MCF 10A (cell line): Measurements from ENCODE around the genes ALPP, ALPG, EFHD1 and UGT1A10.

GRCh38 chr2:232378433-232379008 is at the start of gene ALPP:
Gene ALPP, plus strand, starts transcription at chr2:232378751.
- PRO-cap = no peak
- RRBS = 0% methylated on average over 1 of the region's 11 CpGs

DNA sequence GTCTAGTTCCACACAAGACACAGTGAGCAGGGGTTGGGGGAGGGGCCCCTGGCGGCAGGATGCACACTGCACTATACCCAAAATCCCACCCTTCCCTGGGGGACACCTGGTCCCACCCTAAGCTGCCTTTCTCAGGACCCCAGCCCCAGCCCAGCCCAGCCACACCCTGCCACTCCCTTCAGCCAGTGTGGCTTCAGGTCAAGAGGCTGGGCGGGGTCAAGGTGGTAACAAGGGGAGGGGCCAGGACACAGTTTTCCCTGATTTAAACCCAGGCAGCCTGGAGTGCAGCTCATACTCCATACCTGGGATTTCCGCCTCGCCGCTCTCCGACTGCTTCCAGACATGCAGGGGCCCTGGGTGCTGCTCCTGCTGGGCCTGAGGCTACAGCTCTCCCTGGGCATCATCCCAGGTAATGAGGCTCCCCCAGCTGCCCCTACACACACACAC is at the start of gene ALPG:
ALPG (plus strand) TSS at position 292 of the 447 bp plus-strand sequence.
- PRO-cap = no peak
- RRBS = no CpG with 5 or more reads among the region's 6 CpGs

DNA sequence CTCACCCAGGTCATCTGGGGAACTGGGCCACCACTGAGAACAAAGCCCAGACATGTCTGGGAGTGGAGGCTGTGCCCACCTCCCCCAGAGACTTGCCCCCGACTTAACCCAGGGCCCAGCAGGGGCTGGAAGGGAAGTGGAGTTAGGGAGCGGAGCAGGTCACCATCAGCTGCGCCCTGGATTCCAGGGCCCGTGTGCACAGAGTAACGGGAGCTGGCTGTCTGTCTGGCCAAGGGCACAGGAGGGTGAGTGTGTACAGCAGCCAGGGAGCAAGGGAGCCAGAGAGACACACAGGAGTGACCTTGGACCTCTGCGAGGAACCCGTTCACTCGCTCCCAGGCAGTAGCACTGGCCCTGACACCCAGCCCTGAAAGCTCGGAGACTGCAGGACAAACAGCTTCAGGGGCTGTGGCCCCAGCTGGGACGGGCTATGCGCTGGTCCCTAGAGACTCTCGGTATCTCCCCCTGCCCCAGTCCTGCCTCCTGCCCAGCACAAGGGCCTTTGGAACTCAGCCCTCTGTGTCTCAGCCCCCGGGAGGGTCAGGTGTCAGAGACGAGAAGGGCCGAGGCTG is 12.3 kb upstream of the ALPI start:
- PRO-cap = no peak
- RRBS = no CpG with 5 or more reads among the region's 15 CpGs

- PRO-cap = no peak
- RRBS = no CpG with 5 or more reads among the region's 8 CpGs
Measured at GRCh38 chr2:232444123-232444438, 11.9 kb upstream of the ALPI start.

- PRO-cap = no peak
- RRBS = no CpG with 5 or more reads among the region's 5 CpGs
Measured at GRCh38 chr2:232495084-232495393, 7.4 kb upstream of the ECEL1 start.

GRCh38 chr2:232584034-232584607 is 33.6 kb downstream of the EIF4E2 start:
- PRO-cap = no peak
- RRBS = no CpG with 5 or more reads among the region's 6 CpGs

DNA sequence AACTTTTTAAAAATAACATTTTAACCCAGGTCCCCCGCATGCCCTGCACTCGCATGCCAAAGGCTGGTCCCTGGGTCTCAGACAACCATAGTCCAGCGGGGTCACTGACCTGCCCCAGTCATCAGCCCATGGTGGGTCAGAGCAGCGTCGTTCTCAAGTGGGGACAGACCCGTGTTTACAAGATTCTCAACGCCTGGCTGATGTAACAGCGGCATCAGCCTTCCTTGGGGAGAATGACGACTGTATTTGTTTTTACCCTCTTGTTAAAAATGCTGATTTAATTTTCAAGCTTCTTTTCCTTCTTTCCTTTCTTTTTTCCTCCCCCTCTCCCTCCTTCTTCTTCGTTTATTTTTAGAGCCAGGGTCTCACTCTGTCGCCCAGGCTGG is 1.1 kb upstream of the EFHD1 start:
- PRO-cap = no peak
- RRBS = no CpG with 5 or more reads among the region's 11 CpGs

DNA sequence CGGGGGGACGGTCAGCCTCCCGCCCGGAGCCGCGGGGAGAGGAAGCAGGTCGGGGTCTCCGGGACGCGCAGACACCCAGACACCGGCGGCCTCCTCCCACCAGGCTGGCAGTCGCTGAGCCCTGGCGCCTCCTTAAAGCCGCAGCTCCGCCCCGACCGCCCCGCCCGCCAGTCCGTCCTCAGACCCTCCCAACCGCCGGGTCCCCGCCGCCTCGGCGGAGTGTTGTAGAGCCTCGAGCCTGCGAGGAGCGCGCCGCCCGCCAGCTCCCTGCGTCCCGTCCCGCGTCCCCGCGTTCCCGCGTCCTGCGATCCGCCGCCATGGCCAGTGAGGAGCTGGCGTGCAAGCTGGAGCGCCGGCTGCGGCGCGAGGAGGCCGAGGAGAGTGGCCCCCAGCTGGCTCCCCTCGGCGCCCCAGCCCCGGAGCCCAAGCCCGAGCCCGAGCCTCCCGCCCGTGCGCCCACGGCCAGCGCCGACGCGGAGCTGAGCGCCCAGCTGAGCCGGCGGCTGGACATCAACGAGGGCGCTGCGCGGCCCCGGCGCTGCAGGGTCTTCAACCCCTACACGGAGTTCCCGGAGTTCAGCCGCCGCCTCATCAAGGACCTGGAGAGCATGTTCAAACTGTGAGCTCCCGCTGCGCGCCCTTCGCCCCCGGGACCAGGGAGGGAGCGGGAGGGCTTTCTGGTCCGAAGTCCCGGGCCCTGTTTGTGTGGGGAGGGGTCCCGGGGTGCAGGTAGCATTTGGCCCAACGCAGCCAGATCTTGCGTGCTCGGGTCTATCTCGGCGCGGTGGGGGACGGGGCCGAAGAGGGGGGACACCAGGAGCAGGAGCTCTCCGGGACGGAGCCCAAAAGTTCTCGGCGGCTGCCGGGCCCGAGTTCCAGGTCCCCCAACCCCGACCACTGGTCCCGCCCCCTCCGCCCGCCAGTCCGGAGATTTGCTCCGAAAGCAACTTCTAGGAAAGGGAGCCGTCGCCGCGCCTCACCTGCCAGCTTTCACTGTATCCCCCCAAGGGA is at the start of gene EFHD1:
EFHD1 (plus strand) TSS at position 217 of the 1,011 bp plus-strand sequence.
- PRO-cap = no peak
- RRBS = 37% methylated on average over 41 of the region's 110 CpGs

DNA sequence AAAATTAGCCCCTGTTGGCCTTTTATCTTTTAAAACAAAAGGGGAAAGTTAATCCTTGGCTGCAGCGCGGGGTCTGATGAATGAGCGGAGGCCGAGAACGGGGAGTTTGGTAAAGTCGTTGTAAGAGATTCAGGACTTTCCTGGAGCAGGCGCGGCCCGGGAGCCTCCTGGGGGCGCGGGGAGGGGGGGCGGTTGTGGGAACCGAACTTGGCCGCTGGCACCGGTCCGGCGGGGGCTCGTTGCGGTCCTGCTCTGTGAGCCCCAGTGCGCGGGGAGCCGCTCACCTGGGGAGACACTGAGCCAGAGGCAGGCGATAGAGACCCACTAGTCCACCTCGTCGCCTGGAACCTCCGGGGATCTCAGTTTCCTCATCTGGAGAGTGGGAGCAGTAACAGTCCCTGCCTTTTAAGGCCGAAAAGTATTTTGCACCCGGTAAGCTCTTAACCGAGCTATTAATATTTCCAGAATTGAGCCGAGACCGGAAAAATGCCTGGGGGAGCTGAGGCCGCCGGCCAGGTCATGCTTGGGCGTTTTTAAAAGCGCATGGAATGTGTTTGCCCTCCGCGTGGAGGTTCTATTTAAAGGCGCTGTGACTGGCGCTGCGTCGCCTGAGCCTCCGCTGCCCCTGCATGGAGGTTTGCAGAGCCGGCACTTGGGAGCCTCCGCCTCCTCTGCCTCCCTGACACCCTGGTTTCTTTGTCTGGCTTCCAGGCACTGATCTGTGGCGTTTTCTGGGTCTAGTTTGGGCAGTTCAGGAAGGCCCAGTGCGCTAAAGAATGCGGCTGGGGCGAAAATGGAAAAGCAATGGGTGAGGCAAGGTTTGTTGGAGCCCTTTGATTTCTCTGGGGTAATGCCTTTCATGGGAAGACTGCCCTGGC is 1.2 kb downstream of the EFHD1 start:
- PRO-cap = no peak
- RRBS = 58% methylated on average over 10 of the region's 48 CpGs

GRCh38 chr2:232786926-232787498 is 10.6 kb upstream of the KCNJ13 start:
- PRO-cap = no peak
- RRBS = no CpG with 5 or more reads among the region's 4 CpGs

- PRO-cap = no peak
- RRBS = no CpG with 5 or more reads among the region's 3 CpGs
Measured at GRCh38 chr2:232815412-232815948, 39.1 kb upstream of the KCNJ13 start.

GRCh38 chr2:232966147-232966562 is 46.9 kb downstream of the NGEF start:
- PRO-cap = no peak
- RRBS = no CpG with 5 or more reads among the region's 5 CpGs

- PRO-cap = no peak
- RRBS = no CpG with 5 or more reads among the region's 7 CpGs
Measured at GRCh38 chr2:232979554-232980064, 33.4 kb downstream of the NGEF start.

GRCh38 chr2:233063216-233063843 is 3.2 kb downstream of the INPP5D start:
- PRO-cap = no peak
- RRBS = no CpG with 5 or more reads among the region's 8 CpGs

DNA sequence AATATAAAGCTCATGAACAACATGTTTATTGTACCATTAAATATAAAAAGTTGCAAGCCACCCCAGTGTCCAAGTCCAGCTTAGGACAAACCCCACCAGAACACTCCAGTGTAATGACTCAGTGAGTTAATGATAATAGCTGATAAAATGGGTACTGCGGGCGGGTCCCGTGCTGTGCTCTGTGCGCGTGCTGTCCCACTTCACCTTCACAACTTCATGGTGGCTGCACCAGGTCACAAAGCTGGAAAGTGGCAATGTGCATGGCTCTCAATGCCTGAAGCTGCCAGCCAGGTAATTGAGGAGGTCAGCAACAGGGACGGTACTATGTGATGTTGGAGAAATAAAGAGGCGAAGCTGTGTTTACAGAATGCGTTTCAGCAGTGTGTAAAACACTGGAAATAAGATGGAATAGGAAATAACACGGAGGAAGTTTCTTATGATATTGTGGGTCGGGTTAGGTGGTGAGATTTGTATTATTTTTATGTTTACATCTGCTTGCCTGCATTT is 18.6 kb downstream of the DGKD start:
- PRO-cap = no peak
- RRBS = no CpG with 5 or more reads among the region's 10 CpGs

DNA sequence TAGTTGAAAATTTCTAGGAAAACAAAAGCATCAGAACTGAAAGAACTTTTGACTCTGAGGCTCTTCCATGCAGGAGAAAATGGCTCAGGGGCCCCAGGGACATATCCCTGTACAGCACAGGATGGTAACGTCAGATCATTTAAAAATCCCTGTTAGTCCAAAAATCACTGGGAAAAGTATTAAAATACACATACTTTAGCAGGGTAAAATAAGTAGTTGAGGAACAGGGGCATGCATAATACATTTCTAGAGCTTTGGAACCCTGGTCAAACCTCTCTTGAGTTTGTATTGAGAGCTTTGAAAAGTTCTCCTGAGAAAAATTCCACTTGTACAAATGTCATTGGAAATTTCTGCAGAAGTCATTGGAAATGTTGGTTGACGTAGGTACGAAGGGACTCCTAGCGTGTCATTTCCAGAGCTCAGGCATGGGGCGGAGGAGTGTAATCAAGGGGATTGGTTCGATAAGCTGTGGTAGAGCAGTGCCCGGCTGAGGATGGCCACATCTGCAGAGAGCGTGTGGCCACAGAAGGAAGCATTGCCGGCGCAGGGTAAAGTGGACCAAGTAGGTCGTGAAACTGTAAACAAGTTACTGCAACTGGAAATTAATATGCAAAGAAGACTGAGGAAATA is 101.6 kb downstream of the DGKD start:
- PRO-cap = no peak
- RRBS = 97% methylated on average over 3 of the region's 11 CpGs

- PRO-cap = no peak
- RRBS = no CpG with 5 or more reads among the region's 17 CpGs
Measured at GRCh38 chr2:233636128-233636913, at the start of gene UGT1A10. Gene UGT1A10, plus strand, starts transcription at chr2:233636448.

- PRO-cap = no peak
- RRBS = no CpG with 5 or more reads among the region's 5 CpGs
Measured at GRCh38 chr2:233693031-233693492, 372 bp downstream of the UGT1A6 start.

GRCh38 chr2:233767650-233768508 is 7.8 kb downstream of the UGT1A1 start:
- PRO-cap = no peak
- RRBS = no CpG with 5 or more reads among the region's 13 CpGs

- PRO-cap = no peak
- RRBS = no CpG with 5 or more reads among the region's 8 CpGs
Measured at GRCh38 chr2:233979690-233980391, 62.7 kb downstream of the TRPM8 start.